Mesothelial cell of epicardium (in vitro differentiated cells): Measurements from ENCODE around the genes TRPM8, AGAP1, IQCA1 and ACKR3.

- PRO-cap: no peak
These were observed at the start of gene TRPM8 for GRCh38 chr2:233917251-233917791. TRPM8 (plus strand) TSS chr2:233917373.

DNA sequence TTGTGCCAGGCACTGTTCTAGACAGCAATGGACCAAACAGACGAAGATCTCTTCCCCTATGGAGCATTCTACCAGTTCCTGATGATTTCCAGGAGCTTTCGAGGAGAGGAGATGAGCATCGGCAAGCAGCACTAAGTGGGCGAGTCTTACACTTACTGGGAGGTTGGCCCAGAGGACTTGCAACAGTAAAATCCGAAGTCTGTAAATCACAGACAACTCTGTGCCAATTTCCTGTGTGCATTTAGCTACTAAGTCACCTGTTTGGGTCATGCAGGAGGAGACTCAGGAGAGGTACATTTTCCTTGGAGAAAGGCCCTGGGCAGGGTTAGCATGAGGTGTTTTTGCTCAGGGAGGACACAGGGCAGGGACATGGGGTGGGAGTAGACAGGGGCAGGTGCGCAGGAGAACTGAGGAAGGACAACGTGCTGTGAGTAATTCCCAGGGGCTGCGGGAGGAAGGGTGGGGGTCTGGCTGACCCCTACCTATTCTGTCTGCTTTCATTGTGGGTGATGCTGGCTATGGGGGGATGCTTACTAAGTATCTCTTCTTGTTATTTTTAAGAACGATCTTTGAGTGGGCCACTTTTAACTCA is 59.0 kb downstream of the TRPM8 start:
- PRO-cap: no peak

GRCh38 chr2:233976684-233977487 is 59.7 kb downstream of the TRPM8 start:
- PRO-cap: no peak

GRCh38 chr2:234323112-234323608 is 173.7 kb downstream of the ARL4C start:
- PRO-cap: no peak

DNA sequence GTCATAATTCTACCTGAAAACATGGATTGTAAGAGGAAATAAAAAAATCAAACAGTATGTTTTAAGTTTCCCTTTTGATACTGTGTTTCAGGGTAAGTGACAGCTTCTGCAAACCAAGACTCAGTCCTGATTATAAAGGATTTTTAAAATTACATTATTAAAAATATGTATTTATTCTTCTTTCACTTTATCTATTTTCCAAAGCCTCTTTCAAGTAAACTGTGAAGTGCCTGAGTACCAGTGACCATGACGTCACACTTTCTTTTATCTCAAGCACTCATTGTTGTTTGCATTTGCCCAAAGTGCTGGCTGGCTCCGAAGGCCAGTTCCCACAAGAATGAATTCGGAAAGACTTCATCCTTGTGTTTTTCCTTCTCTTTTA is 2.7 kb downstream of the ARL4C start:
- PRO-cap: no peak

- PRO-cap: no peak
These were observed 80.5 kb upstream of the SH3BP4 start for GRCh38 chr2:234871149-234871802.

- PRO-cap: no peak
These were observed 19.2 kb upstream of the SH3BP4 start for GRCh38 chr2:234932508-234933132.

GRCh38 chr2:235026766-235027322 is 75.0 kb downstream of the SH3BP4 start:
- PRO-cap: no peak

GRCh38 chr2:235031306-235031982 is 79.6 kb downstream of the SH3BP4 start:
- PRO-cap: no peak

DNA sequence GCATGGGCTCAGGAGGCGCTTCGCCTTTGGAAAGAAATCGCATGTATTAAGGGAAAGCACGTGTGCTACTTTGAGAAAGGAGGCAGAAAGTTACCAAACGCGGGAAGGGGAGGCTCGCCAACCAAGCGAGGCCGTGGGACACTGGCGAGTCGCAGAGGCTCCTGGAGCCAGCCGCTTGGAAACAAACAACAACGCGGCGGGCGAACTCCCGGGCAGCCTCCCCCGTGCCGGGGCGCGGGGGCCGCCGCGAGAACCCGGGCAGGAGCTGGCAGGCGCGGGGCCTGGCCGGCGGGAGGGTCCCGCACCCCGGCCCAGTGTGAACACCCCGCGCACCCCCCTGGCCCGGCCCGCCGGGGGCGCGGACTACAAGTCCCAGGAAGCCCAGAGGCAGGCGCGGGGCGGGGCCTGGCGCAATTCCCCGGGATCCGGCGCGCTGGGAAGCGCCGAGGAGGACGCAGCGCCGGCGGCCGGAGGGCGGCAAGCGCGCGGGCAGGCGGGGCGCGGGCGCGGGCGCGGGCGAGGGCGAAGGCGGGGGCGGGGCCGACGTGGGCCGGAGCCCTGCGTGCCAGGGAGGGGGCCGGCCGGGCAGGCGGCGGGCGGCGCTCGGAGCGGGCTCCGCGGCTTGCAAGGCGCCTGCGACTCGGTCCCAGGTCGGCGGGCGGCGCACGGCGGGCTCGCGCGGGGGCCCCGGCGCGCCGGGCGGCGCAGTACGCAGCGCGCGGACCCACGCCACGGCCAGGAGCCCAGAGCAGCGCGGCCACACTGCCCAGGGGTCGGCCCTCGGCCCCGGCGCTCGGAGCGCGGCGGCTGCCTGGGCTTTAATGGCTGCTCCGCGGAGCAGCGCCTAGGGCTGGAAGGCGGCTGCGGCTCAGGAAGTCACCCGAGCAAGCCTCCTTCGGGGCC is at the start of gene AGAP1:
Gene AGAP1, plus strand, starts transcription at position 553 of the 903 bp plus-strand sequence.
- PRO-cap: no peak

DNA sequence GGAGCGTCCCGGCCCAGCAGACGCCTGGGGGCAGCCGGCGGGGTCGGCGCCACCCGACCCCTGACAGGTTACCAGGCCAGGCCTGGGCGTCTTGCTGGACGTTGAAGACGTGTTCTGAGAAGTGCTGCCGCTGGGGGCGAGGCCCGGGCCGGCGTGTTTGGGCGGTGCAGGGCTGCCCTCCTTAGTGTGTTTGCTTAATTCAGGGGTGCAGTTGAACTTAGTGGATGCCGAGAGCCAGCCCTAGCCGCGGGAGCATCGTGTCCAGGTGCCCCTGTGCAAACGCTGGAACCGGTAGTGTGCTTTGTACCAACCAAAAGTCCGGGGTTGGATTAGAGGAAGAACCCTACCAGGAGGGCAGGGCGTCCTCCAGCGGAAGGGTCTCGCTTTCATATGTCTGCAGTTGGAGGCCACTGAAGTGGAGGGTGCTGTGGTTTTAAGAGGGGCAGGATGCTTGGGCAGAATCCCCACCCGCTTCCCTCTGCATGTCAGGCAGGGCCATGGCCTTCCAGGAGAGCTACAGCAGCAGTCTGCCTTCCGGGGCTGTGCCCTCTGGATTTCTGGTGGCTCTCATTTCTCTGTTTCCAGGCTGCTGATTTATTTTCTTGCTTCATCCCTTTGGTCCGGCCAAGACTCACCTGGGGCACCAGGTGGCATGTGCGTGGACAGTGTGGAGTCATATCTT is 1.4 kb downstream of the AGAP1 start:
- PRO-cap: no peak

DNA sequence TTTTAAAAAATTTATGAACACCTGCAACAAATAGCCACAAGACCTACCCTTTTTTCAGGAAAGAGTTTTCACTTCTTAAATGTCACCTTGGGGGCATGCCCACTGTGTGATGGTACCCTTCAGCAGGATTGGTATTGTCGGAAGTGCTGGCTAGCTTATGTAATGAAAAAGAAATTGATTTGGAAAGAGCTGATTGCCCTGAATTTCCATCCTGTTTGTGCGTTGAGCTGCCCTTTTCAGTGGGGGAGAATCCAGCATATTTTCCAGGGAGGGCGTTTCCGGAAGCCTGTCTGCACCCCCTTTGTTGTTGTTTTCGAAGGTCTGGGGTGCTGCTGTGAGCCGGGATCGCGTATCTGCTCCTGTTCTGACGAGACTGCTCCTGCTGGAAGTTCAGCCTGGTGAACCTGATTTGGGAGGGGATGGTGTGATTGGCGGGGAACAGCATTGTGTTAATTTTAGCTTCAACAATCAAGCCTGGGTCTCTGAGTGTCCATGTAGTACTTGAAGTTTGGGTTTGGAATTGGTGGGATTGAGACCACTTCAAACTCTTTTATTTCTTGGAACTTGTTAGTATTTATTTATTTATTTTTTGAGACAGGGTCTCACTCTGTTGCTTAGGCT is 9.3 kb downstream of the AGAP1 start:
- PRO-cap: no peak

DNA sequence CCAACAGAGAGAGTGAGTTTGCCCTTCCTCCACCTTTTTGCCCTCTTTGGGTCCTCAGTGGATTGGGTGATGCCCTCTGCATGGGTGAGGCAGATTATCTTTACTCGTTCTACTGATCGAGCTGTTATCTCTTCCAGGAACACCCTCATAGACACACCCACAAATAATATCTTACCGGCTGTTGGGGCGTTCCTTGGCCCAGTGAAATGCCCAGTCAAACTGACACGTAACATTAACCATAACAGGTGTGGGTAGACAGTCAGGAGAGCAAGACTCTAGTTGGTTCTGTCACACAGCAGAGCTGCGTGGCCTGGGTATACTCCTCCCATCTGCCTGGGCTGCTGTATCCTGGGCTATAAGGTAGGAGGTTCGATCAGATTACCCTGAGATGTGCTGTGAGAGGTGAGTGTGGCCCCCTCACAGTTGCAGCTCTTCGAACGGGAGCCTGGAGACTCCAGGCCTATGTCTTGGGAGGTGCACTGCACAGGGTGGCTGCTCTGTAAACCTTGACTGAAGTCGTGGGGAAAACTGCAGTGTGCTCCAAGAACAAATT is 144.1 kb downstream of the AGAP1 start:
- PRO-cap: no peak

DNA sequence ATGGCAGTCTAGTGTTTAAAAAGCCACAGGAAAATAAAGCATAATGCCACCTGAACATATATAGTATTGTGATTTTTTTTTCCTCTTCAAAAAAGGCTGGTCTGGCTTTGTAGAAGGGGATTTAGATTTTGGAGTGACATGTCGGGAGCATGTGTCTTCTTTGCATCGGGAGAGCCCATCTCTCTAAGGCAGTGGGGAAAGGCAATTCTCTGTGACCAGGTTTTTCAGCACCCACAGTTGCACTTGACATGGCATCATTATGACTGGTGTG is 172.4 kb downstream of the AGAP1 start:
- PRO-cap: no peak

DNA sequence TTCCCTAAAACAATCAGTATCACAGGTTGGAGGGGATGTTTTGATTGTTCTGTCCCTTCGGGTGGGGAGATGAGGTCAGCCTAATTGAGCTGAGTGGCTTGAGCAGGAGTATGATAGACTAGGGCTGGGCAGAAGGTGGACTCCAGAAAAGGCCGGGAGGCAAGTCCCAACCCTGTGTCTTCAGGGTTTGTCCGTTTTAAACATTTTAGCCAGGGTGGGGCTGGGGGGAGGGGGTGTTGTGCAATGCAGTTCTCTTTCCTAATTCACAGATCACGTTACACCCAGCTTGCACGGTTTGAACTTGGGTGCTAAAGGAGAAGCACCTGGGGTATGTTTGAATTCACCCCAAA is 233.3 kb downstream of the AGAP1 start:
- PRO-cap: no peak

DNA sequence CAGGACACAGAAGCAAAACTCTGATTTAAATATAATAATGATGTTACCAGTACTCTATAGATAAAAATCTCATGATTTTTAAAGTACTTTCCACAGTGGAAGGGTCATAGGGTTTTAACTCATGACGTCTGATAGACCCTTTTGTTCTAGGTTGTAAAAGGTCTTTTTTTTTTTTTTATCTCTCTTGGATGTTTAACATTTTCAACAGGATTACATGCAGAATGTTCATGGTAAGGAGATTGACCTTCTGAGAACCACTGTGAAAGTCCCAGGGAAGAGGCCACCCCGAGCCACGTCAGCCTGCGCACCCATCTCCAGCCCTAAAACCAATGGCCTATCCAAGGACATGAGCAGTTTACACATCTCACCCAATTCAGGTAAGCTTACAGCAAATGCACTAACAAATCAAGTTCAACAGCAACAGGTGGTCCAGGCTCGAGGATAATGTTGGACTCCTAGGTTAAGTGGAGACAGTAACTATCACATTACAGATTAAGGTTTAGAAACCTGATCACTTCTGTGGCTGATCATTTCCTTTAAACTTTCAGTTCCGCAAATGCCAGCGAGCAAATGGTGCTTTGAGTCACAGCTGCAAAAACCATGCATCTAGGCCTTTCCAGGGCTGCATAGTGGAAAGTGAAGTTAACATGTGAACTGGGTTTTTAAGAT is 259.5 kb downstream of the GBX2 start:
- PRO-cap: no peak

DNA sequence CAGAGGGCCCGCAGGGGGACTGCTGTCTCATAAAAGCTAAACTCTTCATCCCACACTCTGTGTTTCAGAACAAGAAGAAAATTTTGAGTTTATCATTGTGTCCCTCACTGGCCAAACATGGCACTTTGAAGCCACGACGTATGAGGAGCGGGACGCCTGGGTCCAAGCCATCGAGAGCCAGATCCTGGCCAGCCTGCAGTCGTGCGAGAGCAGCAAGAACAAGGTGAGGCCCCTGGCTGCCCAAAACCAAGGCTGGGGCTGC is 131.8 kb downstream of the GBX2 start:
- PRO-cap: no peak

GRCh38 chr2:236507138-236507972 is at the start of gene IQCA1:
IQCA1 (minus strand) TSS chr2:236507476.
- PRO-cap: bidirectional peak, plus-strand start at chr2:236507656, minus-strand start at chr2:236507467

DNA sequence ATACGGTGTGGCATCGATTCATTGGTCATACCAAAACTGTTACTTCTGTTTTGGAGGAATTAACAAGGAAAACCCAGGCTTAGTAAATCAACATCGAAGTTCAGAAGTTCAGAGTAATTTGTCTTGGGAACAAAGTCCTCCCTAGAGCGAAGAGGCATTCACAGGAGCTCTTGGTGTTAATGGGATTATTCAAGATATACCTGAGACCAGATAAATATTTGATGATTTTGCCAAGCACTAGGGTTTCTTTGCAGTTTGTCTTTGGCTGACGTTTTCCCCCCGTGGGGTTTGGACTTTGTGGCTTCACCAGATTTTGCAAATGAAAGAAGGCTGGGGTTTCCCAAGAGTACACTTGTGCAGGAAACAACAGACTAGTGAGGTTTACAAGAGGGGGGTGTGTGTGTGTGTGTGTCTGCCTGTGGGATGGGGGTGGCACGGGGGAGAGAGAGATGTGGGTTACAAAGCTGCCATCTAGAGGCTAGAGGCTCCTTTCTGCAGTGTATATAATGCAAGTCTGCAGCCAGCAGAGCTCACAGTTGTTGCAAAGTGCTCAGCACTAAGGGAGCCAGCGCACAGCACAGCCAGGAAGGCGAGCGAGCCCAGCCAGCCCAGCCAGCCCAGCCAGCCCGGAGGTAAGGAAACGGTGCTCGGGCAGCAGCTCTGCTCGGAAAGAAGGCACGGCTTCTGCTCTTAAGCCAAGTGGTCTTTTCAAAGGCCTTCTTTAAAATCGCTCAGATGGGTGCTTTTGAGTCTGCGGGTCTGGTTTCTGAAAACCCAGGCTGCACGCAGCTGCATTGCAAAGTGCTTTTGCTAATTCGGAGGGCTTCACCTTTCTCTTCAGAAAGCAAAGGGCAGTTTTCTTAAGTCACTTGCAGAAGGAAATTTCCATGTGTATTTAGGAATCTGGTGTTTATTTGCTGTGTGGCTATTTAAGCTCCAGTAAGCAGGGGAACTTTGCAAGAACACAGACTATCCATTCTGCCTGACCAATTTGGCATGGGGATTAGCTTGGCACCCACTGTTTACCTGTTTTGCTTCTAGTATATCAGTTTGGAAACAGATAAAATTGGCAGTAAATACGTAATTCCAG is at the start of gene ACKR3:
Gene ACKR3, plus strand, starts transcription at position 533 of the 1,090 bp plus-strand sequence.
- PRO-cap: bidirectional peak, plus-strand start at position 533 of the sequence, minus-strand start at position 376 of the sequence

GRCh38 chr2:236577437-236578282 is 8.0 kb downstream of the ACKR3 start:
- PRO-cap: no peak